GM12878 (cell line): ENCODE measurements around a stretch of chr15.

DNA sequence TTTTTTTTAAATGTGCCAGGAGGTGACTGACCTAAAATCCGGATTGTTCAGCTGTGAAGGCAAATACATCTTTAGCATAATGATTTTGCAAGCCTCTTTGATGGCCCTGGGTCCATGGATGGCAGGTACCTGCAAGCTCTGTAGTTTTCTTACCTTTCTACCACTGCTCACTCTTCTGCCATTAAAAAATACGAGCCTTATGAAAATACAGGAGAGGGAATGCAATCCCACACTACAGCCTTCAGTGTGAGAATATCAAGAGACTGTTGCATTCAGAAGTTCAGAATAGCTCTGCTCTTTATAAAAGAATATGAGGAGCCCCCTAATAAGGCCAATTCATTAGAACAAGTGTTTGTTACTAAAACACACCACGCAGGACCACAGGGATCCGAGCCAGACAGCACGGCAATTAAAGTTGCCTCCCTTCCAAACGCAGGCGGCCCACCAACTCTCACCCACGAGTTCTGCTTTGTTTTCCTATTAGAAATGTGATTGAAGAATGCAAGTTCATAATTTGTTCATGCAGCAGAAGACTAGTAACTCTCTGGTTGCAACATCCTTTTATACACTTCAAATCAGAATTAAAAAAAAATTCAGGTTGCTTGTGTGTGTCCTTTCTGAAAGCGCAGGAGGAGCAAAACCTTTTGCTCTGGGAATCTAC, 1044.3 kb upstream of the NR2F2 start:
- RAMPAGE, long total RNA, result no peak
- RRBS, 2 experiments, result no CpG with 5 or more reads among the region's 9 CpGs
CAGE:
- cytosol, long polyA minus RNA, result no peak
- cytosol, long polyA plus RNA, result no peak
- long polyA plus RNA, result no peak
- nucleolus, long total RNA, result no peak
- nucleus, long polyA plus RNA, result no peak
- nucleus, long total RNA, result no peak

- RAMPAGE, long total RNA, result no peak
- RRBS, 2 experiments, result no CpG with 5 or more reads among the region's 7 CpGs
CAGE:
- cytosol, long polyA minus RNA, result no peak
- cytosol, long polyA plus RNA, result no peak
- long polyA plus RNA, result no peak
- nucleolus, long total RNA, result no peak
- nucleus, long polyA plus RNA, result no peak
- nucleus, long total RNA, result no peak
Observed at GRCh38 chr15:95323777-95324089, 1006.8 kb upstream of the NR2F2 start.

DNA sequence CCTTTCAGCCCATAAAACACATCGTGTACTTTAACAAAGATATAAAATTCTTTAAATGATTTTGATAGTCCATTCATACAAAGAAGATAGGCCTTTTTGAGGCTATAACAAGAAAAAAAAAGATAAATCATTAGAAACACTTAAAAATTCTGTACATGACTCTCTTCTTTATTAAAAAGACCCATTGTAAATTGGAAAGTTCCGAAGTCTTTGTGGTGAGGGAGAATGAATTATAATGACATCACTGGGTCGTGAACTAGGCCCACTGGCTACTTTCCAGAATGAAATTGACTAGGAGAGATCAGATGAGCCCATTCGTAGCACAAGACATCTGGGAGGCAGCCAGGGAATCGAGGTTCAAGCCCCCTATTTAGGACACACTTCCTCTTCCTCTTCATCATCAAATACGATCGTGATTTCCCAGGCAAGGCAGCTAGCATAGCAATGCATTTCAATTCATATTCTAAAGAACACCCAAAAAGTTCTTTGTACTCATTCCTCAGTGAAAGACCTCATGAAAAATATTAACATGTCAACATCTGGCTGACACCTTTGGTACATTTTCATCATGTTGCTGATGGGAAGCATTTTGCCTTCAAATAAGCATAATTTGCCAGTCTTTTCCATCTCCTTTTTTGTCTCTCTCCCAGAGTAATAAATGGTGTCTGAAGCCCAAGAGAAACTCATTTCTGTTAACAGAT, 889.7 kb upstream of the NR2F2 start:
- RAMPAGE, long total RNA, result no peak
- RRBS, 2 experiments, result no CpG with 5 or more reads among the region's 7 CpGs
CAGE:
- cytosol, long polyA minus RNA, result no peak
- cytosol, long polyA plus RNA, result no peak
- long polyA plus RNA, result no peak
- nucleolus, long total RNA, result no peak
- nucleus, long polyA plus RNA, result no peak
- nucleus, long total RNA, result no peak

DNA sequence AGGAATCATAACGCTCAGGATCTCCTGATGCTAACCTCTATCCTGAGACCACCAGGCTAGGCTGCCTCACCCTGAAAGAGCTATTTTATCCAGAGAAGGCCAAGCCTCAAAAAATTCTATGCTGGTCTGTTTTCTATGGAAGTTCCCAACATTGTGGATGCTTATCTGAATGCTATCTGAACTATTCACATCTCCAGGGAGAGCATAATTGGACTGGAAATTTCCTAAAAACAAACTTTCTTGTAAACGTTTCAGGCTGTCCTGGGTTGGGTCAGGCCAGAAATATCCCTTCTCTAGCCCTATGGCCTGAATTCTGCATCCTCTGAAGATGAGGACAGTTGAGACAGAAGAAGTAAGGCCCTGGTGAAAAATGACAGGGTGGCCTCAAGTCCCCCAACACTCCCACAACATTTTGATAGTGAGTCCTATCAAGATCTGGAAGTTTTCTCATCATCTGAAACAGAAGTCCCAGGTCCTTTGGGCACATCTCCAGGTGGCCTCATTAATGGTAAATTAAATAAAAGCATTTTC, 706.4 kb upstream of the NR2F2 start:
- RAMPAGE, long total RNA, result no peak
- RRBS, 2 experiments, result no CpG with 5 or more reads among the region's 2 CpGs
CAGE:
- cytosol, long polyA minus RNA, result no peak
- cytosol, long polyA plus RNA, result no peak
- long polyA plus RNA, result no peak
- nucleolus, long total RNA, result no peak
- nucleus, long polyA plus RNA, result no peak
- nucleus, long total RNA, result no peak

- RAMPAGE, long total RNA, result no peak
- RRBS, 2 experiments, result no CpG with 5 or more reads among the region's 4 CpGs
CAGE:
- cytosol, long polyA minus RNA, result no peak
- cytosol, long polyA plus RNA, result no peak
- long polyA plus RNA, result no peak
- nucleolus, long total RNA, result no peak
- nucleus, long polyA plus RNA, result no peak
- nucleus, long total RNA, result no peak
Observed at GRCh38 chr15:95733803-95734372, 596.6 kb upstream of the NR2F2 start.

- RAMPAGE, long total RNA, result no peak
- RRBS, 2 experiments, result no CpG with 5 or more reads among the region's 2 CpGs
CAGE:
- cytosol, long polyA minus RNA, result no peak
- cytosol, long polyA plus RNA, result no peak
- long polyA plus RNA, result no peak
- nucleolus, long total RNA, result no peak
- nucleus, long polyA plus RNA, result no peak
- nucleus, long total RNA, result no peak
Observed at GRCh38 chr15:95839212-95839750, 491.2 kb upstream of the NR2F2 start.

- RAMPAGE, long total RNA, result no peak
- RRBS, 2 experiments, result no CpG with 5 or more reads among the region's 16 CpGs
CAGE:
- cytosol, long polyA minus RNA, result no peak
- cytosol, long polyA plus RNA, result no peak
- long polyA plus RNA, result no peak
- nucleolus, long total RNA, result no peak
- nucleus, long polyA plus RNA, result no peak
- nucleus, long total RNA, result no peak
Observed at GRCh38 chr15:96273535-96274192, 56.8 kb upstream of the NR2F2 start.

GRCh38 chr15:96284852-96285622, 45.5 kb upstream of the NR2F2 start:
- RAMPAGE, long total RNA, result no peak
- RRBS, 2 experiments, result no CpG with 5 or more reads among the region's 13 CpGs
CAGE:
- cytosol, long polyA minus RNA, result no peak
- cytosol, long polyA plus RNA, result no peak
- long polyA plus RNA, result no peak
- nucleolus, long total RNA, result no peak
- nucleus, long polyA plus RNA, result no peak
- nucleus, long total RNA, result no peak

GRCh38 chr15:96320989-96321247, 9.6 kb upstream of the NR2F2 start:
- RAMPAGE, long total RNA, result no peak
- RRBS, 2 experiments, result 3 to 23% methylated on average over 3 of the region's 9 CpGs
CAGE:
- cytosol, long polyA minus RNA, result no peak
- cytosol, long polyA plus RNA, result no peak
- long polyA plus RNA, result no peak
- nucleolus, long total RNA, result no peak
- nucleus, long polyA plus RNA, result no peak
- nucleus, long total RNA, result no peak

DNA sequence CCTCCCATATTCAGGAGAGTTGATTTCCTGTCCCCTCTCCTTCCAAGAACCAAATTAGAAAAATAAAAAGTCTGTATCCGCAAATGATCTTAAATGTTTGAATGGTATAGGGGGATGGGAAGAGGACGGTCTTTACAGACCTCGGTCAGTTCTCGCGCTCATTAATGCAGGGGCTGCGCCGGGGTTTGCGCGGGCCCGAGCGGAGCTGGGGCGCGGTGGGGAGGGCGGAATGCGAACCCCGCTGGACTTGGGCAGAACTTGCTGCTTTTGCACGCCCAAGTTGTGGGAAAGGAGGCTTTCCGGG, 10.9 kb downstream of the NR2F2 start:
- RAMPAGE, long total RNA, result no peak
- RRBS, 2 experiments, result 7 to 31% methylated on average over 1 of the region's 18 CpGs
CAGE:
- cytosol, long polyA minus RNA, result no peak
- cytosol, long polyA plus RNA, result no peak
- long polyA plus RNA, result no peak
- nucleolus, long total RNA, result no peak
- nucleus, long polyA plus RNA, result no peak
- nucleus, long total RNA, result no peak

GRCh38 chr15:96352743-96353164, 22.3 kb downstream of the NR2F2 start:
- RAMPAGE, long total RNA, result no peak
- RRBS, 2 experiments, result no CpG with 5 or more reads among the region's 6 CpGs
CAGE:
- cytosol, long polyA minus RNA, result no peak
- cytosol, long polyA plus RNA, result no peak
- long polyA plus RNA, result no peak
- nucleolus, long total RNA, result no peak
- nucleus, long polyA plus RNA, result no peak
- nucleus, long total RNA, result no peak

DNA sequence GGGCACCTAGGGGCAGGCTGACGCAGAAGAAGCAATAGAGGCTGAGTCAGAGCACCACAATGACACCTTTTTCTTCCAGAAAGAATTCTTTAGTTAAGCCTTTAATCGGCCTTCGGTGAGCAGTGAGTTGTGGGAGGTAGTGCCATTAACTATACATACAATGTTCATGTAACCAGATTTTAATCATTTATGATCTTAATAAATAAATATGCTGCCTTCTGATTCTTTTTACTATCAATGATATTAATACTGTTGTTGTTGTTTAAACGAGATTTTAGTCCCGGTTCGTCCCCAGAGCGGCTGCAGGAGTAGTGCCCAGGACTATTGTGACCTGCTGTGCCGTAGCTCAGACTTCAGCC, 22.6 kb downstream of the NR2F2 start:
- RAMPAGE, long total RNA, result no peak
- RRBS, 2 experiments, result no CpG with 5 or more reads among the region's 8 CpGs
CAGE:
- cytosol, long polyA minus RNA, result no peak
- cytosol, long polyA plus RNA, result no peak
- long polyA plus RNA, result no peak
- nucleolus, long total RNA, result no peak
- nucleus, long polyA plus RNA, result no peak
- nucleus, long total RNA, result no peak

DNA sequence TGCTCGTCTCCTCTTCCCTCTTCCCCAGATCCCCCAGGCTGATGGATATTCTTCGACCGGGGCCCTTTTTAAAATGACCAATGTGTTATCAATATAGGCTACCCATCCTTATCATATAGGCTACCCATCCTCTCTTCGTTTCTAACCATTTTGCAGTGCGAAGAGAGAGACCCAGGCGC, 22.9 kb downstream of the NR2F2 start:
- RAMPAGE, long total RNA, result no peak
- RRBS, 2 experiments, result no CpG with 5 or more reads among the region's 6 CpGs
CAGE:
- cytosol, long polyA minus RNA, result no peak
- cytosol, long polyA plus RNA, result no peak
- long polyA plus RNA, result no peak
- nucleolus, long total RNA, result no peak
- nucleus, long polyA plus RNA, result no peak
- nucleus, long total RNA, result no peak

- RAMPAGE, long total RNA, result no peak
- RRBS, 2 experiments, result no CpG with 5 or more reads among the region's 10 CpGs
CAGE:
- cytosol, long polyA minus RNA, result no peak
- cytosol, long polyA plus RNA, result no peak
- long polyA plus RNA, result no peak
- nucleolus, long total RNA, result no peak
- nucleus, long polyA plus RNA, result no peak
- nucleus, long total RNA, result no peak
Observed at GRCh38 chr15:98414080-98414352, 234.3 kb upstream of the IGF1R start.

DNA sequence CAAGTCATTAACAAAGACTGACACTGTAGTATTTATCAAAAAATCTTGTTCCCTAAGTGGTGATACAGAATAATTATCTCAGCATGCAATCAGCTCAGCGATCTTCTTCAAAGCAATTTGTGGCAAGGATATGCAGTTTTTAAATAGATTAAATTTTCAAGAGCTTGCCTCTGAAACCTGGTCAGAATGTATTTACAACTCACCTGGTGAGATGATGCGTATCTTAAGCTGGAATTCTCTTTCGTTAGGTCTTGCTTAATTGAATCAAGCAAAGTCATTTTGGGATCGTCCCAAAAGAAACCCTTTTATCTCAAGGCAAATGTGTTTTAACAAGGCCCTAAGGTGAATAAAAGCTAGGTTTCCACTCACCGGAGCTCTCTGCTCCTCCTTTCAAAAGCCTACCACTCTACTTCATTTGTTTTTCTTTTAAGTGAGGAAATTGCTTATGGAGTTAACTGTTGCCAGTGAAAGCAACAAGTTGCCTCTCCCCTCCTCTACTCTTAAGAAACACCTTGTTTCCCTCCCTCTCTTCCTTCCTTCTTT, 101.3 kb upstream of the IGF1R start:
- RAMPAGE, long total RNA, result no peak
- RRBS, 2 experiments, result no CpG with 5 or more reads among the region's 5 CpGs
CAGE:
- cytosol, long polyA minus RNA, result no peak
- cytosol, long polyA plus RNA, result no peak
- long polyA plus RNA, result no peak
- nucleolus, long total RNA, result no peak
- nucleus, long polyA plus RNA, result no peak
- nucleus, long total RNA, result no peak

DNA sequence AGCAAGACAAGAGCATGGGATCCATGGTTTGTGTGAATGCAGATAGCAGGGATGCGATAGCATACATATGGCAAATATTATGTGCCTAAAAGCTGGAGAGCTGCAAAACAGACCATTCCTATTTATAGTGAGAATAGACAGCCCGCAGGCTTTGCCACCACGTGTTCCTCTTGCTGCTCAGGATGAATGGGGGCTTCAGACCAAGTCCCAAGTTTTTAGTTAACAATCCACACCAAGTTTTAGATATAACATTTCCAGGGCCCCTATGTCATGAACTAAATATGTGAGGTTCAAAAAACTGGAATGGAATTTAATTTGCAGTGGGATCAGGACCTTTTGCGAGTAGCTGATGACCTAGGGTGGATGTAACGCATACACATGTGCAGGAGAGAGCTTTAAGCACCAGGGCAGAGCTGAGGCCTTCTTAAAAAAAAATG, 48.5 kb upstream of the IGF1R start:
- RAMPAGE, long total RNA, result no peak
- RRBS, 2 experiments, result no CpG with 5 or more reads among the region's 5 CpGs
CAGE:
- cytosol, long polyA minus RNA, result no peak
- cytosol, long polyA plus RNA, result no peak
- long polyA plus RNA, result no peak
- nucleolus, long total RNA, result no peak
- nucleus, long polyA plus RNA, result no peak
- nucleus, long total RNA, result no peak

DNA sequence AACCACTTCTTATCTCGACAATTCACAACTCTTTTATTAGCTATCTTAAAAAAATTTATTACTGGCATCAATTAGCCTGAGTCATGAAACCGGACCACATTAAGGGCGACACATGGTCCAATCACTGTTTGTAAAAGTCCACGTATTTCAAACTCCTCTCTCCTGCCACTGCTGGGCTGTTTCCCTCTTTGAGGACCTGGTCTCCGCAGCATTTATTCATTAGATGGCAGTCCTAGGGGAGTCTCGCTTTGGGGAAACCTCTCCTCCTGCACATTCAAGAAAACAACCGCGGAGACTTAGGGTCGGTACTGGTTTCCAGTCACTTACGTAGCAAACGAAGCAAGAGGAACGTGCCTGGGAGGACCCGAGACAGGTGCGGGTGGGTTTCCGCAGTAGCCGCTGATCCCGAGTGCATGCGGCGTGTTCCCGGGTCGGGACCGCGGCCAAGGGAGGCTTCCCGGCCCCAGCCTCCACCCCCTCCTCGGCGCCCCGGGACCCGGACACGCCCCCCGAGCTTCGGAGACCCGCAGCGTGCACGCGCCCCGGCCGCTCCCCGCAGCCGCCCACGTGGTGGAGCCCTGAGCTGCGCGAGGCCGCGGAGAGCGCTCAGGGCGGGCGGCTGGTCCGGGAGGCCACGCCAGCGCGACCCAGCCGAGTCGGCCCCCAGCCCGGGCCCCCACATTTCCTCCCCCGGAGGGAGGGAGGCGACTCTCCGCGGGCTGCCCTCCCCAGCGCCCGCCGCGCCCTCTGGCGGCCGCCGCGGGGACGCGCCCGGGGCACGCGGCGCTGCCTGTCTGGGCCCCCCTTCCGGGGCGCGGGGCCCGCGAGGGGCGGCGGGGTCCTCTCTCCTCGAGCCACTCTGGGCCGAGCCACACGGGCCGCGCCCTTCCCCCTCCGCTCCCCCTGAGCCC, 1.2 kb upstream of the IGF1R start:
- RAMPAGE, long total RNA, result no peak
- RRBS, 2 experiments, result 2% methylated on average over 34 to 43 of the region's 85 CpGs
CAGE:
- cytosol, long polyA minus RNA, result no peak
- cytosol, long polyA plus RNA, result no peak
- long polyA plus RNA, result no peak
- nucleolus, long total RNA, result no peak
- nucleus, long polyA plus RNA, result no peak
- nucleus, long total RNA, result no peak

- RAMPAGE, long total RNA, result no peak
- RRBS, 2 experiments, result 12 to 49% methylated on average over 4 of the region's 20 CpGs
CAGE:
- cytosol, long polyA minus RNA, result no peak
- cytosol, long polyA plus RNA, result no peak
- long polyA plus RNA, result no peak
- nucleolus, long total RNA, result no peak
- nucleus, long polyA plus RNA, result no peak
- nucleus, long total RNA, result no peak
Observed at GRCh38 chr15:98650230-98650432, 1.8 kb downstream of the IGF1R start.

DNA sequence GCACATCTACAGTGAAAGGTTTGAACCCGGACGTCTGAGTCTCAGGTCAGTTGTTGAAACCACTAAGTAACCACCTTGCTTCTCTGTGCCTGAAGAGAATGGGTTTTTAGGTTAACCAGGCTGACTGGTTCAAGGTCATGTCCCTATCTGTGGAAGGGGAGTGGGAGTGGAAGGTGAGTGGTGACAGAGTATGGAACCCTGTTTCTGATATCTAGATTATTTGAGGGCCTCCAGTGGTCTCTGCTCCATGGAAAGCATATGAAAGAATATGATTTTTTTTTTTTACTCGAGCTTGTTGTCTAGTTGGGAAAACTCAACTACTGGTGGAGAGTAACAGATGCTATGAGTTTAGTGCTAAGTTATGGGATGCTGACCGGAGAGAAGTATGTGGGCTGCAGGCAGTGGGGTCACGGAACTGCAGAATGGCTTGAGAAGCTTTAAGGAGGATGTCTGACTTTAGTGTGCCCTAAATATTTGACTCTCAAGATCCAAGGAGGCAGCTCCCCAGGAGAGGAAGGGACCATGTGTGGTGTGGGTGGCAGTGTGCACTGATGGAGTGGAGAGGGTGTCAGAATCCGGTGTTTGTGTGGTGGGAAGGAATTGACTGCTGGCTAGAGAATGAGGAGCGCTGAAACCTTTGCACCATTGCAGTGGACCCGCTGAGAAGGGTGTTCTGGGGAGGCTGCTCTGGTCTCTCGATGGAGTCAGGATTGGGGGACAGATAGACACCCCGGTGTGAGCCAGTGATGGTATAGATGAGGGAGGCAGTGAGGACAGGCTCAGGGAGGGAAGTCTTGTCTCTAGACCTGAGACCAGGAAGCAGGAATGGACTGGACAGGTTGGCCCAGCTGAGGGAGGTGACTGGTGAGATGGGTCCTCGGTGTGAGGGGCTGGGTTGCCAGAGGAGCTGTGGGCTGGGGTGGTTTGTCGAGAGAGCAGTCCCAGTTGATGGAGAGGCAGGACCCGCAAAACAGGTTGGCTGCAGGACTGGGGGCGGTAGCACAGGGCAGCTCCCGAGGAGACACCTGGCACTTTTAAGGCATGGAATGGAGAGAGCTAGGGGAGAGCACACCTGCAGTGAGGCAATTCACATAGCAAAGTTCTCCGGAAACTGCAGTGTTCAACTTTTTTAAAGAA, 14.3 kb downstream of the IGF1R start:
- RAMPAGE, long total RNA, result no peak
- RRBS, 2 experiments, result no CpG with 5 or more reads among the region's 16 CpGs
CAGE:
- cytosol, long polyA minus RNA, result no peak
- cytosol, long polyA plus RNA, result no peak
- long polyA plus RNA, result no peak
- nucleolus, long total RNA, result no peak
- nucleus, long polyA plus RNA, result no peak
- nucleus, long total RNA, result no peak

DNA sequence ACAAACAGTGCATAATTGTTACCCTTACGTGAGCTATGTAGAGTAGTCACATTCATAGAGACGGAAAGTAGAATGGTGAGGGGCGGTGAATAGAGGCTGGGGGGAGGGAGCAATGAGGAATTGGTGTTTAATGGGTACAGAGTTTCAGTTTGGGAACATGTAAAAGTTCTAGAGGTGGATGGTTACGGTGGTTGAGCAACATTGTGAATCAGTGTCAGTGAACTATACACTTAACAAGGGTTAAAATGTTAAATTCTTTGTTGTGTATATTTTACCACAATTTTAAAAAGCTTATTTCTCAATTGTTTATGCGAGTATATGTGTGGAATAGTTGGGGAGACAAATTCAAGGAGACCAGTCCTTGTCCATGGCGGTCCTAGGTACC, 18.3 kb downstream of the IGF1R start:
- RAMPAGE, long total RNA, result no peak
- RRBS, 2 experiments, result no CpG with 5 or more reads among the region's 6 CpGs
CAGE:
- cytosol, long polyA minus RNA, result no peak
- cytosol, long polyA plus RNA, result no peak
- long polyA plus RNA, result no peak
- nucleolus, long total RNA, result no peak
- nucleus, long polyA plus RNA, result no peak
- nucleus, long total RNA, result no peak